Metanephros (tissue), 2 donors: ENCODE measurements around the genes TLDC2 and LBP.

GRCh38 chr20:36848263-36848807 is 15.0 kb downstream of the SOGA1 start:
- RAMPAGE, long total RNA: no peak

GRCh38 chr20:36875907-36876450 is at the start of gene TLDC2:
Gene TLDC2, plus strand, starts transcription at chr20:36876138.
- RAMPAGE, long total RNA: no peak

DNA sequence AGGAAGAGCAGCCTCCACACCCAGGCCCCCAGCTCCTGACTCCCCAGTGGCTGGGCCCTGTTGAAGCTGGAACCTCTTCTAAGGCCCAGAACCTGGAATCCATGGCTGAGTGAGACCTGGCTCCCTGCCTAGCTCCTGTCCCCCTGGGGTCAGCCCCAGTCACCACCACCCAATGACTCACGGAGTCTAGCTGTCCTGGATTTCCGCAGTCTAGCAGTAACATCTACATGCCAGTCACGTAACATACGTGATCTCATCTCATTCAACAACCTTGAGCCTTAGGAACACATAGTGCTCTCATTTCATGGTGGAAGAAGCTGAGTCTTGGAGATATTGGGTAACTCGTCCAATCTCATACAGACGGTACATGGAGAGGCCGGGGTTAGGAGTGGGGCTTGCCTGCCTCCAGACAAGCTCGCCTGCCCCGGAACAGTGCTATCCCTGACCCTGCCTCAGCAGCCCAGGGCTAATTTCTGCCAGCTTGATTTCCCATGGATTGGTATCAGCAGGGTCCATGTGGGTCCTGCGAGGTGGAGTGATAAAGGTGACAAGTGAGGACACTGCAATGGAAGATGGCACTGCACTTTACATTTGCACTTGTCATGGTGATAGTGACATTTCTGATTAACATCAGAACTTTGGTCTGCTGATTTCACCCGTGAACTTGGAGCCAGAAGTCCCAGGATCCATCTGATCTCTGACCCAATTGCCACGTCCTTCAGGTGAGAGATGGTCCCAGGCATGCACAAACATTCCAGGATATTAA is 9.5 kb upstream of the GHRH start:
- RAMPAGE, long total RNA: no peak

GRCh38 chr20:37294644-37295464 is 5.4 kb downstream of the MANBAL start:
- RAMPAGE, long total RNA: no peak

GRCh38 chr20:37336873-37337190 is 9.1 kb upstream of the SRC start:
- RAMPAGE, long total RNA: no peak

- RAMPAGE, long total RNA: no peak
Observed at GRCh38 chr20:37347629-37348922, 2.1 kb downstream of the SRC start.

DNA sequence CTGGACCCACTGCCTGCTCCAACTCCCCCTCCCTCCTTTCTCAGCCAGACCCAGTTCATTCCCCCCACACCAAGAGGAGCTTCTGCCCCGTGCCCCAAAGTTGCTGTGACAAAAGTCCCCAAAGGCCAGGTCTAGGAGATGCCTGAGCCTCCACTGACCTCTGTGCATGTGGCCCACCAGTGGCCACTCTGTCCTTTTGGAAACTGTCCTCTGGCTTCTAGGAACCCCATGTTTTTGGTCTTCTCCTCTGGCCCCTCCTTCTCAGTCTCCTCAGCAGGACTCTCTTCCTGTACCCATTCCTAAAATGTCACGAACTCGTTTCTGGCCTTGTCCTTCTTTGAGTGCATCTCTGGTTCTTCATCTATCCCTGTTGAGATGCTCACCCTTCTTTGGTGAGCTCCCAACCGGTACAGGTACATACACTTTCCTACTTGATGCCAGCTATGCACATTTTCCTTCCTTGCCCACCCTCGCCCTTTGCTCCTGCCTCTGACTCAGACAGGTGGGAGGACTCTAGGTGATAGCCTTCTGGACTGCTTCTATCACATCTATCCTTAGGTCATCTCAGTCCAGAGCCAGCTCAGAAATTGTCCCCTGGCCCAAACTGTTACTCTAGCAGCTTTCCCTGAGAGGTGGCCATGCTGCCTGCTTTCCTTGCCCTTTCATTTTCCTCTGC is 14.9 kb upstream of the NNAT start:
- RAMPAGE, long total RNA: no peak

GRCh38 chr20:37506697-37507097 is 14.4 kb upstream of the NNAT start:
- RAMPAGE, long total RNA: no peak

DNA sequence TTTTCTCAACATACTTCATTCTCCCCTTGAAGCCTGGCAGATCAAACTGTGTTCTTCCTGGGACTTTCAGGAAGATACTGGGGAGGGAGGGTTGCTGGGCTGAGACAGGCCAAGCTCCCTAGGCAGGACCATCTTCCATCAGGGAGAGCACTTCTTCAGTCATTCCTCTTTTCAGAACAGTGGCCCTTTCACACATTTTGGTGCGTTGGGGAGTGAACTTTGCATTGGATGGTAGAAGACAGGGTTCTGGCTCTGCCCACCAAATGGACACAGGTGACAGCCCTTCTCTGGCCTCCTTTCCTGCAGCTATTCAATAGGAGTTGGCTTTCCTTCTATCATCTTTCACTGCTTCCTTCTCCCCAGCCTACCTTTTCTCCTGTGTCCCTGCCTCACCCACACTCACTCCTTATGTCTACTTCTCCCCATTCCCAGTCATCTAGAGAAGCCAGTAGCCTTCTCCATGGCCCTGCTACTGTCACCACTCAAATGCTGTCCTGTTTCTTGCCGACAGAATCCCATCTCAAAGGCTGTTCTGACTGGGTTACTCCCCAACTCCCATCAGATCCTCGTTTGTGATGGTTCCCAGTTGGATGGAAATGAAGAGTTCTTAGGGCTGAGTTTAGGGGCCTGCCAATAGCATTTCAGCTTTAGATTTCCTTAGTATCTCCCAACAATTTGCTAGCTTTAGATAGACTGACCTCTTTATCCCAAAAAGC is 6.6 kb upstream of the NNAT start:
- RAMPAGE, long total RNA: no peak

DNA sequence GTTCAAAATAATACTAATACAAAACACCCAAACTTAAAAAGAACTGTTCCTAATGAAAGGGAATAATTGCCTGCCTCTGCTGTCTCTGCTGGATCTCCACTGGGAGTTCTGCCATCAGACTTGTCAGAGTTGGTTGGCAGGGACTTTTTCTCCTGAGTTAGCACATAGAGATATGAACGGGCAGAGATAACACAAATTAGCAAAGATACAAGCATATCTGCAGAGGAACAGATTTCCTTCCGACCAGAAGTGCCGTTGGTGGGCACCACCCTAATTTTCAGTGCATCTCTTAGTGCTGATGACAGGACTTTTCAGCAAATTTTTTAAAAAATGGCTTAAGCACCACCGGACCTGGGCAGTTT is 18.8 kb downstream of the CTNNBL1 start:
- RAMPAGE, long total RNA: no peak

DNA sequence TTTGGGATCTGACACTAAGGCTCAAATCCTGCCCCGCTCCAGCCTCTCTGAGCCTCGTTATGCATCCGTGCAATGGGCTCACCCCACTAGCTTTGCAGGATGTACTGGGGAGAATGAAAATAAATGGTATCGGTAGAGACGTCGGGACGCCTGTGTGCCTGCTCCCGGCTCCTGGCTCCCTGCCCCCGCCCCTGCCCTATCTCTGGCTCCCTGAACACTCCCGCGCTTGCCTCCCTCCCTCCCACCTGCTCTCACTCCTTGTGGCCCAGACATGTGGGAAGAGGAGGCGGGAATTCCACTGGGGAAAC is 13.1 kb downstream of the VSTM2L start:
- RAMPAGE, long total RNA: no peak

- RAMPAGE, long total RNA: no peak
Observed at GRCh38 chr20:37992712-37993175, 40.5 kb downstream of the TTI1 start.

GRCh38 chr20:38011305-38011898 is 21.9 kb downstream of the TTI1 start:
- RAMPAGE, long total RNA: no peak

GRCh38 chr20:38067416-38067928 is 33.9 kb downstream of the RPRD1B start:
- RAMPAGE, long total RNA: no peak

- RAMPAGE, long total RNA: no peak
Observed at GRCh38 chr20:38073067-38074114, 39.8 kb downstream of the RPRD1B start.

- RAMPAGE, long total RNA: no peak
Observed at GRCh38 chr20:38095713-38095986, 62.1 kb downstream of the RPRD1B start.

DNA sequence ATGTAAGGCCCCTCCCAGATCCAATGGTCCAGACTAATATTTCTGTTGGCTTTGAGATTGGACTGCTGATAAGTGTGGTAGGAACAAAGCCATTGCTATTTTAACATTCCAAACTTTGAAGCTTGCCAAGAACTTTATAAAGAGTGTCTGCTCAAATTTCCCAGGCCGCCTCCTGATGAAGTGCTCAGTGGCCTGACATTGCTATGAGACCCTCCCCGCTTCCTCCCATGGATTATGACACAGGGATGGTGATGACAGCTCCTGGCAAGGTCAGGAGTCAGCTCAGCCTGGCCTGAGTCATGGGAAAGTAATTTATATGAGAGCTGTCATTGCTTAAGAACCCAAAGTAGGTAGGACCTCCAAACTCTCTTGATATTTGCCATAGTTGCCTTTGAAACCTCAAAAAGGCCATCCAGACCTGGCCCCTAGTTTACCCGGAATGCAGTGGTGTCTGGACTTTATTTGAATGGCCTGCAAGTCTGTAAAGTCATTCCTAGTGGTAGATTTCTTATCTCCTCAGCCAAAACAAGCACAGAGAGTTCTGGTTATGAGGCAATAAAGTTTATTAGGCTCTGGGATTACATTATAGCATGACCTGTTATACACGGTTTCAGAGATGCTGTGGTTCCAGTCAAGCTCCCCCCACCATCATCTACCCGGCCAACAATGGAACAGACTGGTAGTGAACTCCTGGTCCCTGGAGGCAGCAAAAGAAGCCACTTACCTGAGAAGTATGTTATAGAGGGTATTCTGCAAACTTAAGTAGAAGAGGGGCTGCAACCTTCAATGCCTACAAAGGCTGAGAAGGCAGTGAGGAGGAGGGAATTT is 55.1 kb downstream of the TGM2 start:
- RAMPAGE, long total RNA: no peak

- RAMPAGE, long total RNA: no peak
Observed at GRCh38 chr20:38346214-38347277, at the start of gene LBP. Gene LBP, plus strand, starts transcription at chr20:38346482.

DNA sequence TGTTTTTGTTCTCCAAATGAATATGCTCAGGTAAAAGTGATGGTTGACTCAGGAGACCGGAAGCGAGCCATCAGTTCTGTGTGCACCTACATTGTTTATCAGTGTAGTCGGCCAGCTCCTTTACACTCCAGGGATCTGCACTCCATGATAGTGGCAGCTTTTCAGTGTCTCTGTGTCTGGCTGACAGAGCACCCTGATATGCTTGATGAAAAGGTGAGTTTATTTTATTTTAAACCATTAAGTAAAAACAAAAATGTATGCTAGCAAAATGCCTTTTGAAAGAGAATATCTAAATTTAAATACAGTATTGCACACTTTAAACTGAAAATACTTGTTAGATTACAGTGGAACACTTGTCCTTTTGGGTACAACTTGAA is 41.3 kb upstream of the ADIG start:
- RAMPAGE, long total RNA: no peak

GRCh38 chr20:38809878-38810670 is 4.6 kb downstream of the PPP1R16B start:
- RAMPAGE, long total RNA: no peak